Skeletal muscle satellite cell (primary cell): ENCODE results near the genes LAMA5, RBBP8NL and SLC17A9.

GRCh38 chr20:62366897-62367690, at the start of gene LAMA5:
LAMA5 (minus strand) TSS chr20:62367312.
- CAGE, long polyA plus RNA, result start-site peak on the minus strand at chr20:62367270-62367347, 70 and 110 reads in 2 replicates

DNA sequence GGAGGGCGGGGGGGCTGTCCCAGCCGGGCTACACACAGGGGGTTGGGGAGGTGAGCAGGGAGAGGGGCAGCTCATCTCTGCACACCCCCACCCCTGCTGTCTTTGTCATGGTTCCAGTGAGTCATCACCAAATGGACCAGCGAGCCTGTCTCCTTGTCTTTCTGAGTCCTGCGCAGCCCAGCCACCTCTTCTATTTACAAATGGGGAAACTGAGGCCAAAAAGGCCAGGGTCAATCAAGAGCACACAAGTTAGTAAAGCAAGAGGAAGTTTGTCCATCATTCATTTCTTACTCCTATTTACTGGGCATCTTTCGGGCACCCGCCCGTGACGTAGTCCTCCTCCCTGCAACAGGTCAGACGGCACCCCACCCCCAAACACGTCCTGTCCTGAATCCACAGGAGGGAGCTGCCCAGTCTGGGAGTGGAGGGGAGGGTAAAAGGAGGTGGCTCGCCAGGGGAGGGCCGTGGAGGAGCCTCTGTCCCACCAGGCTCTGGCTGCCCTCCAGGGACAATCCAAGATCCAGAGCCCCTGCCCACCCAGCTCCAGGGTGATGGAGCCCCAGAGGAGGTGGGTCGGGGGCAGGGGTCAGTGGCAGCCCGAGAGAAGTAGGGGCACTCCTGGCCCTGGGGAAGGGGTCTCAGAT, 2.4 kb upstream of the LAMA5 start:
- CAGE, long polyA plus RNA, result no peak

DNA sequence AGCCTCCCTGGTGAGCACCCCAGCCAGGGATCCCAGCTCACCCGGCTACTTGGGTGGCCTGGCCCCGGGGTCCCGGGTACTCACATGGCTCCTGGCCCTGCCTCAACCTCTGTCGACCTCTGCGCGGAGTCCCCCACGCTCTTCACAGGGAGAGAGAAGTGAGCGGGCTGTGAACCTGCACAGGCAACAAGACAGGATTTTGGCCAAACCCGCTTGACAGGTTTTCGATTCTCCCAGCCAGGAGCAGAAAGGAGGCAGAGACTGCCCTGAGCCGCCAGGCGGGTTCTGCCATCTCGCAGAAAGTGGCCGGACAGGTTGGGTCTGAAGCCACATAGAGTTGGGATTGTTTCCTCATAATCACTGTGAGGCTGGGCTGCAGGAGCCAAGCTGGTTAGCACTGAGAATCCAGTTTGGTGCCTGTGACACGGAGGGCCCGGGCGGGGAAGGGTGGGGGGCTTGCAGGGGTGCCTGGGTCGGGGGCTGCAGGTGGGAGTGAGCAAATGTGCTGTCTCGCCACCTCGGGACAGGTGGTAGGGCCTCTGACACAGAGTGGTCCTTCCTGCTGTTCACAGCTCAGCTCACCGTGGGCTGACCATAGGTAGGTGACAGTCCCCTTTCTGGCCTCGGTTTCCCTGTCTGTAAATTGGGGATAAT, at the start of gene RBBP8NL:
TSS of gene RBBP8NL (minus strand) at position 164 of the 654 bp plus-strand sequence.
- CAGE, long polyA plus RNA, result no peak

- CAGE, long polyA plus RNA, result no peak
Measured at GRCh38 chr20:62501714-62502265, 26.0 kb upstream of the GATA5 start.

GRCh38 chr20:62511352-62512070, 35.7 kb upstream of the GATA5 start:
- CAGE, long polyA plus RNA, result no peak

DNA sequence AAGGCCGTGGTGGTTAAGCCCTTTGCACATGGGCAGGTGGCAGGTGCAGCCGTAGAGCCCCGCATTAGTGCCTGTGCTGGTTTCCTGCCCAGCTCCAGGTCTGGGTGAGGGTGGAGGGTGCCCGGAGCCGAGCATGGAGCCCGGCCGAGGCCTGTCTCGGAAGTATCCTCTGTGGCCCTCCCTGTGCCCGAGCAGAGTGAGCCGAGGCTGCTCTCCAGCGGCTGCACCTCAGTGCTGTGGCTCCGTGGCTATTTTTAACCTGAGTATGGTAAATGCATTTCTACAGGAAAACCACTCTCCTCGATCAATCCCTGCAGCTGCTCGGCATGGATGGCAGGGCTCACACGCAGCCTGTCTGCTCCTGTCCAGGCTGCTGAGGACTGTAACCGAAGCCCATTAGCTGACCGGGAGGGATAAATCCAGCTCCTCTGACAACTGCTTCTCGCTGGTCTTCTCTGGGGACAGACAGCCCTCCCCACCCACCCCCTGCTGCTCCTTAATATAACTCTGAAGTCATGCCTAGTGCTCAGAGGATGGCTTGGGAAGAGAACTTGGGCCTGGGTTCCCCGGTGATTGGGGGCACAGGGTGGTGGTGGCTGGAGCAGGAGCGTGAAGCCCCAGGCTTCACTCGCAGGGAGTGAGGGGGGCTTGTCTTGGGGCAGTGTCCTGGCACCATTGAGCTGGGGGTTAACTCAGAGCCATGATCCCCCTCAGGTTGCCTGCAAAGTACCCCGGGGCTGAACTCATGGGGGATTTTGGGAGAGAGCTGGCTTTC, 36.5 kb upstream of the GATA5 start:
- CAGE, long polyA plus RNA, result no peak

DNA sequence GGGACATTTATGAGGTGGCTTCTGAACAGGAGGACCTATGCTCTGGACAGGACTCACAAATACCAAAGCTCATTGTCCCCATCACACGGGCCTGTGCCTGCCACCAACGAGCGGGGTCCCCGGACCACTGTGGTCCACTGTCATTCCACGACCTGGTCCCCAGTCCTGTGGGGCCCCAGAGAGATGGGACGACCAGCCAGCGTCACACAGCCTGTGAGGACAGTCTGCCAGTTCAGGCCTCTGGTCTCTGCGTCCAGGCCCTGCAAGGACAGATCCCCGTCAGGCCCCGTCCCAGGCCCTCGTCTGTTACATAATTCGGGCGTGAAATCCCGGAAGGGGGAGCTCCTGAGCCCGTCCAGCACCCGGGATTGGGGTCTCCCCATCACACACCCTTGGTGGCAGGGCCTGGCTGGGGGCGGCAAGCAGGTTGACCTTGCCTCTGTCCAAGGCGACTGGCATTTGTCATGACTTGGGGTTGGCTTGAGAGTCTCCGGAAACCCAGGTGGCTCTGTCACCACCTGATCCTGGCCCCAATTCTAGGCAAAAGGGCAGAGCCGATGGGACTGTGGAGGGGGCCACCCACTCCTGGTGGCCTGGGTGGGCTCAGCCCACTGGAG, 73.7 kb upstream of the GATA5 start:
- CAGE, long polyA plus RNA, result no peak

GRCh38 chr20:62550020-62550619, 74.3 kb upstream of the GATA5 start:
- CAGE, long polyA plus RNA, result no peak

GRCh38 chr20:62558420-62559191, 82.8 kb upstream of the GATA5 start:
- CAGE, long polyA plus RNA, result no peak

- CAGE, long polyA plus RNA, result no peak
Measured at GRCh38 chr20:62570043-62570396, 72.3 kb upstream of the SLCO4A1 start.

DNA sequence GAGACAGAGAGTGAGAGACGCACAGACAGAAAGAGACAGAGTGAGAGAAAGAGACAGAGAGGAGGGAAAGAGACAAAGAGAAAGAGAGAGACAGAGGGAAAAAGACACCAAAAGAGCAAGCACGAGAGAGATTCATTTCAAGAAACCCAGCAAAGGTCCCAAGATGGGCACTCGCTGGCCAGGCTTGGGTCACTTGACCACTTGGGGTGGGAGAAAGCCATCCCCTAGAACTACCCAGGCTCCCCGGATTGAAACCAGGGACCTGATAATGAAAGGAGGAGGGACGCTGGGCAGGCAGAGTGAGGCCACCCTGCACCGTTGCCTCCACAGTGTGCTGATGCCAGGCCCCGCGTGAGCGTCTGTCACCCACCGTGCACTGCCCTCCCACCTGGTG, 67.9 kb upstream of the SLCO4A1 start:
- CAGE, long polyA plus RNA, result no peak

DNA sequence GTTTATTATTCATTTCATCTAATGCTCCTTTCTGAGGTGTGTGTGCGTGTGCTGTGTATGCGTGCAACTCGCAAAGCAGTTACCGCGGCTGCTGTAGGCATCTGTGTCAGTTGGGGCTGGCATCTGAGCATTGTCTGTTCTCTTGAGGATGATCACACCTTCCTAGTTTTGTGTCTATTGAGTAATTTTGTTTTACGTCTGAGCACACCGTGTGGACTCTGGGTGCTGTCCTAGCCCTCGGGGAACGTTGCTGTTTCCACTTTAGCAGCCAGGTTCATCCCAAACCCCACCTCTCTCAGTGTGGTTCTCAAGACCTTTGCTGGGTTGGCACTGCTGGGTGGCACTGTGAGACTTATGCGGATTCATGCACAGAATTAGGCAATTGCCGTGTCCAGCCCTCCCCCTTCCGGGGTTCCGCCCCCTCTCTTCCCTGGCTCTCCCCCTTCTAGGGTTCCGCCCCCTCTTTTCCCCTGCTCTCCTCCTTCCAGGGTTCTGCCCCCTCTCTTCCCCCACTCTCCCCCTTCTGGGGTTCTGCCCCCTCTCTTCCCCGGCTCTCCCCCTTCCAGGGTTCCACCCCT, 39.9 kb upstream of the SLCO4A1 start:
- CAGE, long polyA plus RNA, result no peak

DNA sequence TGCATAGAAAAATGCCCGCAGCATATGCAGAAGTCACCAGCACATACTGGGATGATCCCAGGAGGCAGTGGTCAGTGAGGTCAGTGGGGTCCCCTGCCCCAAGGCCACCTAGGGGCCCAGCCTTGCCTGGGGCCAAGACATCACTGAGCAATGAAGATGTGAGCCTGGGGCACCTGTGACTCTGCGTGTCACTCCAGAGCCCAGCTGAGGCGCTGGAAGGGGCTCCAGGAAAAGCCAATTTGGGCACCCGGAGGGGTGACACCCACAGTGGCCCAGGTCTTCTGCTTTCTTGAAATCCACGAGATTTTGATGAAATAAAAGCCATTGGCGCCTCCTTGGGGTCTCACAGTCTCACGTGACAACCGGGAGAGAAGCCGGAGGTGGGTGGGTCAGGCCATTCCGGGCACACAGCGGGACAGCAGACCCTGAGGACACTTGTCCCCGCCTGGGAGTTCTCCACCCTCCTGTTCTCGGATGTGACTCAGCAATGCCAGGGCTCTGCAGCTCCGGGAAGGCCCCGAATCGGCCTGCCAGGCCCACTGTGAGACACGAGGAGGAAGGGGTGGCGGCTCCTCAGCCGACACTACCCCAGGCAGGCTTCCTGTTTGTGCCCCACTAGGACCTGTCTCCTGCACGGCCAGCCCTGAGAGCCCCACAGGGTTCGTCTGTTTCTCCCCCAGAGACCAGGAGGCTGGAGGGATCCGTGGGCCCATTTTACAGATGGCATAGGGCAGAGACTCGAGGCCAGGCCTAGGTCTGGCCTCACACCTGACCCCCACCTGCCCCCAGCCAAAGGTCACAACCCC, 24.4 kb upstream of the SLCO4A1 start:
- CAGE, long polyA plus RNA, result no peak

GRCh38 chr20:62643185-62643926, 1.1 kb downstream of the SLCO4A1 start:
- CAGE, long polyA plus RNA, result no peak

GRCh38 chr20:62644760-62645650, 2.7 kb downstream of the SLCO4A1 start:
- CAGE, long polyA plus RNA, result no peak

DNA sequence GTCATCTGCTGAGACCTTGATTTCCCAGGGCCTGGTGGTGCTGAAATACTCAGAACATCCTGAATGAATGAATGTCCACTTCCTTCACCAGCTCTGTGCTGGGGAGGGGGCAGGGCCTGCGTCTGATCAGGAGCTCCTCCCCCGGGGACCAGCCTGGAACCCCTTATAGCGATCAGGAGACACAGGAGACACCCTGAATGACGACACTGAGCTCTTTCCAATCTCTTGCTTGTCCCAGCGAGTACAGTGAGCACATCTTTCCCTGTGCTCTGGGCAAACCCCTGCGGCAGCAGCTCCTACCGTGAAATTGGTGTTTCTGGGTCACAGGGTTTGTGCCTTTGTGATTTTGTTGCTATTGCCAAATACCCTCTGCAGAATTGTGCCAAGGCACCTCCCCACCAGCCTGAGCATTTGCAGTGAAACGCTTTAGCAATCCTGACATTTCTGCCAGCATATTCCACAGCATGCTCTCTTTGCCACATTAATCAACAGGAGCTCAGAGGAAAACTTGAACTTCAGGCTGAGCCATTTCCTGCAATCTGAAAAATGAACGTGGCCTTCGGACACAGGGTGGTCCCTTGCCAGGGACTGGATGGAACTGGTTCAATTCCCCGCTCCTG, 23.2 kb upstream of the MRGBP start:
- CAGE, long polyA plus RNA, result no peak

DNA sequence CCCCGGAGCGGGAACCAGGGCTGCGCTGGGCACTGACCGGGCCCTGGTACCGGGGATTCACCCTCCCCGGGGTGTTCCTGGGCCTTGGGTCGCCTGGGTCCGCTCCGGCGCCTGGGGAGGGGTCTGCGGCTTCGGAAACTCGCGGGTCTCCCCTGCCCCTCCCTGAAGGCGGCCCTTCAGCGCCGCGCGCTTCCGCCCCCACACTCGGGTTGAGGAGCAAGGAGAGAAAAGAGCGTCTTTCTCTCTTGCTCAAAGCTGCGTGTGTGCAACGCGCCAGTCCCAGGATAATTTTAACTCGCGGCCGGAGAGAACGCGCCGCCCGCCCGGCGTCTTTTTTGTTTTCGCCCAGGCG, 334 bp upstream of the COL9A3 start:
- CAGE, long polyA plus RNA, result no peak

- CAGE, long polyA plus RNA, result no peak
Measured at GRCh38 chr20:62911691-62912455, 14.4 kb downstream of the DIDO1 start.

DNA sequence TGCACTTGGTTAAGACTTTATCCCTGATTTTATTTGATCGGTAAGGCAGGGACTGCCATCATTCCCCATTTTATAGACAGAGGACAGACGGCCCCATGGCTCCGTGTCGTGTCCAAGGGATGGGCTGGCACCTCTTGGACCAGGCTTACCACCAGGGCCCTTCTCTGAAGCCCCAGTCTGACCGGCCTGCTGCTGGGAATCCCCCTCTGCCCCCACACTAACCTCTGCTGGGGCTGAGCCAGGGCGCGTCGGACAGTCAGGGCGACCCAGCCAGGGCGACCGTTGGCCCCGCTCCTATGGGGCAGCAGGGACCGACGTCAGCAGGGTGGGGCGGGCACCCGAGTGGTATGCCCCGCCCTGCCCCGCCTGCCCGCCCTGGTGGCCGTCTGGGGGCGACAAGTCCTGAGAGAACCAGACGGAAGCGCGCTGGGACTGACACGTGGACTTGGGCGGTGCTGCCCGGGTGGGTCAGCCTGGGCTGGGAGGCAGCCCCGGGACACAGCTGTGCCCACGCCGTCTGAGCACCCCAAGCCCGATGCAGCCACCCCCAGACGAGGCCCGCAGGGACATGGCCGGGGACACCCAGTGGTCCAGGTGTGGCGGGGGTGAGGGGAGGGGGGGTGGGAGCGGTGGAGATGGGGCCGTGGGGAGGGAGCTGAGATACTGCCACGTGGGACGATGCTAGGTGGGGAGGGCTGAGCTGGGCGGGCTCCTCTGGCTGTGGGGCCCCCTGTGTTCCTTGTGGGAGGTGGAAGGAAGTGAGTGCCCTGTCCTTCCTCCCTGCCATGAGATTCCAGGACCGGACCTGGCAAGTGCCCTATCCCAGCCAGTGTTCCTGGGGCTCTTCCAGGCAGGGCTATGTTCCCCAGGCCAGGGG, at the start of gene SLC17A9:
TSS of gene SLC17A9 (plus strand) at position 414 of the 877 bp plus-strand sequence.
- CAGE, long polyA plus RNA, result no peak

DNA sequence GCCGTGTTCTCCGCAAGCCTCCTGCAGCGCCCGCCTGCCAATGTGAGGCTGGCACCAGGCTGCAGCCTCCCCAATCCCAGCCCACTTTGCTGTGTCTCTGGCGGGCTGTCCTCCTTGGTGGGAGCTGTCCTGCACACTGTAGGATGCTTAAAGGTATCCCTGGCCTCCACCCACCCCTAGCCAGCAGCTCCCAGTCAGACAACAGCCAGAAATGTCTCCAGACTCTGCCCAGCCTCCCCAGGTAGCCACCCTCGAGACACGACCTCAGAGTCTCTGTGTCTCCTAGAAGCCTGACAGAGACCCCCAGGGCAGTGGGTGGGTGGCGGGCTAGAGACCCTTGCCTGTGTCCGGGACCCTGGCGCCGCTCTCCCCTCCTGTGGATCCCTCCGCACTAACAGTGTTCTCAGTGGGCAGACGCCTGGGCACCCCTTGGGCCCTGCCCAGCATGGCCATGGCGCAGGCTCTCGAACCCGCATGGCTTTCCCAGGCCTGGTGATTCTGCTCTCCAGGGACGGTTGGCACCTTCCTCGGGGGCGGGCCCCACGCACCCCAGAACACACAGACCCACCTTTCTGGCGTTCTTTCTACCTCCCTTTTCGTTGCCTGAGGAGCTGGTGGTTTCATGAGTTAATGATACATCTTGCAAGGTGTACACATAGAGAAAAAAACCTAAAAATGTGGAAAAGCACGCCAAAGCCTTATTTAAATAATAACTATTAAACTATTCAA, 15.5 kb downstream of the SLC17A9 start:
- CAGE, long polyA plus RNA, result no peak